Myometrial cell (primary cell): ENCODE measurements around a stretch of chr2.

GRCh38 chr2:140661304-140661716 lies 1469.5 kb downstream of the LRP1B start:
- RAMPAGE, long total RNA, result no peak

GRCh38 chr2:142750721-142751428 lies 126.6 kb upstream of the KYNU start:
- RAMPAGE, long total RNA, result no peak

DNA sequence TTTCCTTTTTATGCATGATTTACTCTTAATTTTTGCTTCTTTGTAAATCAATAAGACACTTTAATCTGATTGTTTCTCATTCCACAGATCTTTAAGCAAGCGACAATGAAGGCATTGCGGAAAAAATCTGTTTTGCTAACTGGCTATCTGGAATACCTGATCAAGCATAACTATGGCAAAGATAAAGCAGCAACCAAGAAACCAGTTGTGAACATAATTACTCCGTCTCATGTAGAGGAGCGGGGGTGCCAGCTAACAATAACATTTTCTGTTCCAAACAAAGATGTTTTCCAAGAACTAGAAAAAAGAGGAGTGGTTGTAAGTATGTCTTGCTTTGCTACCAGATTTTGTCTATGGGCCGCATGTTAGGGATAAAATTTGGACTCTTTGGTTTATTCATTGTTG lies 88.9 kb upstream of the ARHGAP15 start:
- RAMPAGE, long total RNA, result no peak

GRCh38 chr2:143473423-143473793 lies 344.2 kb downstream of the ARHGAP15 start:
- RAMPAGE, long total RNA, result no peak

DNA sequence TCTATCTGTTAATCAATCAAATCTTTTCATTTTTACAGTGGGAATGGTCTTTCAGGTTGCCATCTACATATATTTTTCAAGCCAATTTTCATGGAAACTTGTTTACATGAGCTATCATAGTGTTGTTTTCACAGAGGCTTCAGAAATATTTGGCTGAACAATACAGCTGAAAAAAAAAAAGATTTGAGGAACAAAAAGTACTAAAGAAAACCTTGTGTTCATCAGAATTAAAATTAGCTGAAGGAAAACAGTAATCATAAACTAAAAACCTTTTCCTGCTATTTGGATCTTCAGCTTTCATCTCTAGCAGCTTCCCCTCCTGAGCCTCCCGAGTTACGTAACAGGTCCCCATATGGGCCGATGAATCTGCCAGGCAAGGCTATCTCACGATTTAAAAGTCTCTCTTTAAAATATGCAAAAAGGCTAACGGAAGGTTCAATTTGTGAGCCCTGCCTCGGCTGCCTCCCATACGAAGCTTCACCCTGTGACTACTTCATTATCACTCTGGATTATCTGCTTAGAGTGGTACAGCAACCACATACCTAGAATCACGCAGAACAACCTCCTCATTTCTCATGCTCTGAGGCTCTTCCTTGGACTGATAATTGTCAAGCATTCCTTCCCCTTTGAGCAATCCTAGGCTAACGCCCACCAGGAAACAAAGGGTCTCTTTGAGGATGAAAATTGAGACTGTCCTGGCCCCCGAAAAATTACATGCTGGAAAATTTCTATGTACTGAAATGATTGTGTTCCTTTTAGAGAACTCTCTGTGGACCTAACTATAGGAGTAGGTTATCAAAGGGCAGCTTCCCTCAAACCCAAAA lies 40.1 kb upstream of the GTDC1 start:
- RAMPAGE, long total RNA, result no peak

GRCh38 chr2:144415328-144416252 lies 83.3 kb upstream of the GTDC1 start:
- RAMPAGE, long total RNA, result no peak

DNA sequence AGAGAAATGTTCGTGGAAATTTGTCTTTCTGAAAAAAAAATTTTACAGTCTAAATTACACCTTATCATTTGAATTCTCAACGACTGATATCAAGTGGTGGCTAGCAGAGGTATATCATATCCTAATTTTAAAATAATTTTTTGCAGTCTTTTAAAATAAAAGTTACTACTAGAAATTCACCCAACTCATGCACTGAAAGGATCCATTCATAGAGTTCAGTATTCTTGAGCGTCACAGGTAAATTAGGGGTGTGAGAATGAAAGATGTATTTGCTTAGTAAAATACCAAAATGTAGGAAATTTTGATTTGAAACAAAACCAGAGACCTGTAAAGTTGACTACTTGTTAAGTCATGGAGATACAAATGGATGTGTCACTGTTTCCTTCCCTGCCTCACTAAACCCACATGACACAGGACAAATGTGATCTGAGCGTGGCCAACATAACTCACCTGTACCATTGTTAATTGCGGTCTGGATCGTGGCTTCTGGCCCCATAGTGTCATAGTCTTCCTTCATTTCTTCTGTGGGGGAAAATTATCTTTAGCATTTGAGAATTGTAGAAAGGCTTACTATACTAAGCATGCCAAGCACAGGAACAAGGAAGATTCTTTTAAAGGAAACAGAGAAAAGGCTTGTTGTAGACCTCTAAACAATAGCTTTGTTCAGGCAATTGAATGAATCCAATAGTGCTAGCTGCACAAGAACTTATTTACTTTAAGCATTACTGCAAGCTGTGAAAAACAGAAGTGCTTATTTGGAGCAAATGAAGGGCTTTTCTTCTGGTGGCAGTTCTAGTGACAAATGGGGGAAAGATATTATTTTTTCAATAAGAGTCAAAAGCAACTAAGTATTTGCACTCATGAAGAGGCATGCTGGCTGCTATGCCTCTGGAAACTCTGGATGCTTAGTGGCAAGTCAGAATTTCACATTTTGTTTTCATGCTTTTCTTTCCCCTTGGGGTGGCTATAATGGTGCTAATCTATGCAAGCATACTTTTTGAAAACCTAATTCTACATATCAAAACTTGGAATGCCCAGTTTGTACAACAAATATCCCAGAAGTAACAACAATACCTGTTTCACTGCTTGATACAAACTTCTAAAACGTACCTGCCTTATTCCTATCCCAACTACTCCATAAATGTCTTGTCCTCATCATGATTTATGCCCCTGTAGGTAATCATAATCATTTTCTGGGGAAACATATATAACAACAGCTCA lies 92.4 kb upstream of the GTDC1 start:
- RAMPAGE, long total RNA, result no peak

DNA sequence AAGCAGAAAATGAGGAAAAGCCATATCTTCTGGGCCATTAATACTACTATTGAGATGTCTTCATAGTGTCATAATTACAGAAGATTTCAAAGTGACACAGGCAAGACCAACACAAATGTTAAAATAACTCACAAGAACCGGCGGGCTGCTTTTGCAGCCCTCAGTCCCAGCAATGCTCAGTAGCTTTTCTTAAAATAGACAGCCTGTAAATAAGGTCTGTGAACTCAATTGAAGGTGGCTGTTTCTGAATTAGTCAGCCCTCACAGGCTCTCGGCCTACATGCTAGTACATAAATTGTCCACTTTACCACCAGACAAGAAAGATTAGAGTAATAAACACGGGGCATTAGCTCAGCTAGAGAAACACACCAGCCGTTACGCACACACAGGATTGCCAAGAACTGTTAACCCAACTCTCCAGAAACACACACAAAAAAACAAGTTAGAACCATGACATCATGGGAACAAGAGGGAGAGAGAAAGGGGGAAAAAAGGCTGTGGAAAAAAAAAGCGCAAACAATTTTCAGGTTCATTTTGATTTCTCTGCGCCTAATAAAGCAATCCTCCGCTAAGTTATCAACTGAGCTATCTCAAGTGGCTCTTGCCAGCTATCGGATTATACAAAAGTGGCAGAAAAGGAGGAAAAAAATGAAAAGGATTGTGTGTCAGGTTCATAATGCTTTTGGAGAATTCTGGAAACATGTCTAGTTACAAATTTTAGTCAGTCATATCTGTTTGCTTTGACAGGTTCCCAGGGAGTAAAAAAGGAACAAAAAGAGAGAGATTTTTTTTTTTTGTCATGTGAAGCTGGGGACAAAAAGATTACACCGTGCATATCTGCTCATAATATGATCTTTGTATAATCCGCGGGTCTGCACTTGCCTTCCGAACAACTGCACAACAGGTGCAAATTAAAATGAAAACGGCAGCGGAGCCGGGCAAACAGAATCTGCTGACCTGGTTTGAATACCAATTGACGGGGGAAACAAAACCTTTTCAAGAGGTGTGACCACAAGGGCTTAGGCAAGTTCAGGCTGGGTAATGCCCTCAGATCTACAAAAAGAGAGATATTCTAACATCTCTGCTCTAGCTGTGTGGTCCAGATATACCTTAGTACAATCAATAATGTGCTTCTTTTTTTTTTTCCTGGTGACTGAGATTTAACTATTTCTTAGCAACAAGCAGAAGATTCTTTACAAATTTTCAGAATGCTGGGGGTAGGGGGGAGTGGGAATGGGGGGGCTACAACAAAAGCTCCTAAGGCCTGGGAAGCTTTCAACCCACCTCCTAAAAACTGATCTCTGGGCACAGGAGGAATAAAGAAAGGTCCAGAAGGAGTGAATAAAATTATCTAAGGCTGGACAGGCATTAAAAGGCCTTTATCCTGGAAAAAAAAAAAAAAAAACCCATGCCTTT lies 88.8 kb downstream of the ZEB2 start:
- RAMPAGE, long total RNA, result no peak

DNA sequence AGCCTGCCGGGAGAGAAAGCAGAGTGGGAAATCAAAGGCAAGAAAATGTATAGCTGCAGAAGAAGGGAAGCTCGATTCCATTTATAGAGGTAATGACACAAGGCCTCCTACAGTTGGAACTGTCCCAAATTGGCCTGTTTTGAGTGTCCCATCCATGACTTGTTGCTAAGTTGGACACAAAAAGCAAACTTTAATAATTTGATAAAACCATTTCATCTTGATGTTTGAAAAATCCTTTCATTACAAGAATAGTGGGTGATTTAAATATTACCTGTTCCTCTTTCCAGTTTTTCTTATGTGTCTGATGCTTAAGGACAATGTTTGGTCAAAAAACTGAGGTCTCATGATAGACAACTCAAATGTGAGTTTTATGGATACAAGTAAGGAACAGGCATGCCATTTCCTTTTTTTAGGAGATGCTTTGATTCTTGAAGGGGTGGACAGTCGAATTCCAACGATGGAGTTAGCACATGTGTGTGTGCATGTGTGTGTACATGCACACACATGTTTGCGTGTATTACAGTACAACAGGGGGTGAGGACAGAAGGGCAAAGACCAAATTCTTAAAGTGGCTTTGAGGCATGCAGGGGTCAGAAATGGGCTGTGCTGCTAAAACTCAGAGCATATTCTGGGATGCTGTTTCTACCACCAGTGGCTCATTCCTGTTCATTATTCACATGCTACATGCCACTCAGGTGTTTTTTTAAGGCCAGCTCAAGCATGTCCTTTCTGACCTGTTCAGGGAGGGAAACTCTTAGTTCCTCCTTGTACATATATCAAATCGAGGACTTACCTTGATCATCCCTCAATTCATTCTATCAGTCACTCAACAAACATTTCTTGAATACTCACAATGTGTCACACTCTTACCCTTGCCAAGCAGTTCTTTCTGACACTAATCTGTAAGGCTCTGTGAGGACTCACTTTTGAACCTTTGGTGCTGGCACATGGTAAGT lies 51.5 kb downstream of the ZEB2 start:
- RAMPAGE, long total RNA, result no peak

- RAMPAGE, long total RNA, result no peak
Measured at GRCh38 chr2:144496609-144497859, 22.9 kb downstream of the ZEB2 start.

DNA sequence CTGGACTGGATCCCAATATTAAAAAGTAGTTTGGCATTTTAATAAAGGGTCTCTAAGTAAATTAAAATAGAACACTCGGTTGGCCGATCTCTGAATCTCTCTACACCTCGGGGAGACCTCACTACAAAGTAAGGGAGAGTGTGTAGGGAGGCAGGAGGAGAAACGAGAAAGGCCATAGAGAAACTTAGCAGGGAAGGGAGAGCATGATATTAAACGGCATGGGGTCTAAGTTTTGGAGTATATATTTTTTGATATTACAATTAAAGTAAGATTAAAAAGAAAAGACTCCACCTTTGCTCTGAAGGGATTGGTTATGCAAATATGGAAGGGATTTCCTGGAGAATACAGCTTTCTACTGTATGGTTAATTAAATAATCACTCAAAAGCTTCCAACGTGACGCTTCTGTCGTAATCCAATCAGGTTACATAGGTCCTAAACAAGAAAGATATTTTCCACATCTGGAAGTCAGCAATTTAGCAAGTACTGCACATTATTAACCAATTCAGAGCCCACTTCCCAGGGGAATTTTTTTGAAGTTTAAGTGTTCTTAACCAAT lies 993 bp upstream of the ZEB2 start:
- RAMPAGE, long total RNA, result no peak

GRCh38 chr2:145194612-145195065 lies 674.7 kb upstream of the ZEB2 start:
- RAMPAGE, long total RNA, result no peak

DNA sequence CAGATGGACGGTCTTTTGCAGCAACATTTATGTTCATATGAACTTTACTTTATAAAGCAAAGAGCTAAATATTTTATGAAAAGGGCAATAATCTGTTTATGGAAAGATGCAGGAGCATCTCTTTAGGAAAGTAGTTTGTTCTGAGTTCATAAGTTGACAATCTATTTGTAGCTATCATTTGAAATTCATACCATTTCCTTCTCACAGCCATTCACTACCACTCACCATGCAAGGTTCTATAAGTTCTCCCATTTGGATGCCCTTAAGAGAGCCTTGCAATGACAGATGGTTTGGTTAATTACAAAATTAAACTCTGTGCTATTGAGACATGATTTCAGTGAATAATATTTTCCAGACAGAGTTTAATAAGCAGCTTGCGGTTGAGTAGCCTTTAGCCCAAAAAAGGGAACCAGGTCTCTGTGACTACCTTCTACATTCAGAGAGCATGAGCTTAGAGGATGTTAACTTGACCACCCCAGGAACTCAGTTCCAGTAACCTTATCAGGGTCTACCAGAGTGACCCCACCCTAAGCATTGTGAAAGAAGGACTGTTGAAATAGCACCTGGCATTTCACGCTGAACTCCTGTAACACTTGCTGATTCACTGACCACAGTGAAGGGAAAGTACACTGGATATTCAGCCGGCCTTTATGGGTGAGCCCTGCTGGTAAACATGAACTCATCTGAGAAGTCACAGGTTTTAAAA lies 1173.0 kb upstream of the ZEB2 start:
- RAMPAGE, long total RNA, result no peak

DNA sequence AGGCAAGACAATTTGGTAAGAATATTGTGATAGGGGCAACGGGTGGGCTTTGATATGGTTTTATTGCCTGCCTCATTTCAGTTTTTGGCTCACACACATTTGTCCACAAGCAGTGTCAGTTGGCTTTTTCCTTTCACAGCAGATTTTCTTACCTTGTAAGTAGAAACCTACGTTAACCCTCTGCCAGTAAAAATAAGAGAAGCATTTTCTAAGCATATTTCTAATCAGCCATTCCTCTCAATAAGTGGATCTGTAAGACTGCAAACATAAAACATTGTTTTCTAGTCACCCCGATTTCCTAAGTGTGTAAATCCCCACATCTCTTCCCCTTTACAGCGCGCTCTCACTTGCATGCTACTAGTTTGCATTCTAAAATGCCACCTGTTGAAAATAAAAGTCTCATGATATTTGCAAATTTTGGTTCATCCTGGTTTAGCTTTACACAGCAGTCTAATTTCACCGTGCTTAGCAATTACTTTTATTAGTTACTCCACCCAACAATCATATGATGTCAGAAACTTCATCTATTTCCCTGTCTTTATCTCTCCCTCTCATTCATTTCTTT lies 1230.6 kb upstream of the ZEB2 start:
- RAMPAGE, long total RNA, result no peak

- RAMPAGE, long total RNA, result no peak
Measured at GRCh38 chr2:145800288-145800830, 1280.4 kb upstream of the ZEB2 start.

DNA sequence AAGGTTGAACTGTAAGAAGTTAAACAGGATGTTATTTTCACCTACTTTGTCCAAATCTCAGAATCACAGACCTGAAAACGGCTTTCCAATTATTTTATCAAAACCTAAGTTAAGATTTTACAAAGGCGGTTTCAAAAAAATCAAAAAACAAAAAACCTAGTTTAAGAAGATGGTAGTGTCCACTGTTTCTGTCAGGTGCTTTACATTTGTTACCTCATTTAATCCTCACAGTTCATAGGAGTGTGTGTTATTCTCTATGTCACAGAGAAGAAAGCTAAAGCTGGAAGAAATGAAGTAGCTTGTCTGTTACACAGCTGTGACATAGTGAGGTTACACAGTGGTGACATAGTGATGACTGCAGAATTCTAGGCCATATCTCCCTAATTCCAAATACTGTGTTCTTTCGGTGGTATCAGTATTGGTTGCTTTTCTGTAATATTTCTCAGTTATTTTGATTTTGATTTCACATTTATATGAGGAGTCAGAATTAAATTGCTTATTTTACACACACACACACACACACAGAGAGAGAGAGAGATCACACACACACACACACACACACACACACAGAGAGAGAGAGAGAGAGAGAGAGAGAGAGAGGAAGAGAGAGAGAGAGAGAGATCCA lies 81.4 kb downstream of the MBD5 start:
- RAMPAGE, long total RNA, result no peak

DNA sequence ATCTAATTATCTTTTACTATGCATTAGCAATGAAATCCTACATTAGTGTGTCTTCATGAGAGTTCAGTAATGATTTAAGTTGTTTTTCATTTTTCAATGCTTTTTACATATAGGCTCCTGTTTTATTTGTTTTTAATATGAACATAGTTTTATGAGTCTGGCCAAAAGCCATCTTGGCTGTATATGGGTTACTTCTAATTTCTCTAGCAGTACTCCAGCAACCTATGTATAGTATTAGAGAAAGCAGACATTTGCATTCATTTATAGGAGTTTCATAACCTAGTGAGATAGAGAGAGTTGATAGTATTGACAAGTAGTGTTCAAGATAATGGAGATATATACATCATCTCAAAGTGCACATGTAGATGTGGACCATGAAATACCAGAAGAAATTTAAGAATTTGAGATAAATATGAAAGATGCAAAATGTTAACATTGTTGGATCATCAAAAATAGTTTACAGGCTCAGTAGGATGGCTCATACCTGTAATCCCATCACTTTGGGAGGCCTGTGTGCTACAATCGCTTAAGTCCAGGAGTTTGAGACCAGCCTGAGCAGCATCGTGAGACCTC lies 242.9 kb downstream of the MBD5 start:
- RAMPAGE, long total RNA, result no peak

GRCh38 chr2:148264356-148265012 lies 243.6 kb downstream of the MBD5 start:
- RAMPAGE, long total RNA, result no peak

DNA sequence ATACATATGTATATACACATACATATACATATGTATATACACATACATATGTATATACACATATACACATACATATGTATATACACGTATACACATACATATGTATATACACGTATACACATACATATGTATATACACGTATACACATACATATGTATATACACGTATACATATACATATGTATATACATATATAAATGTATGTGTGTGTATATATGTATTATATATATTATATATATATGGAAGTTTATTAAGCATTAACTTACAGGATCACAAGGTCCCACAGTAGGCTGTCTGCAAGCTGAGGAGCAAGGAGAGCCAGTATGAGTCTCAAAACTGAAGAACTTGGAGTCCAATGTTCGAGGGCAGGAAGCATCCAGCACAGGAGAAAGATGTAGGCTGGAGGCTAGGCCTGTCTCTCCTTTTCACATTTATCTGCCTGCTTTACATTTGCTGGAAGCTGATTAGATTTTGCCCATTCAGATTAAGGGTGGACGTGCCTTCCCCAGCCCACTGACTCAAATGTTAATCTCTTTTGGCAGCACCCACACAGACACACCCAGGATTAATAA lies 299.0 kb upstream of the EPC2 start:
- RAMPAGE, long total RNA, result no peak

DNA sequence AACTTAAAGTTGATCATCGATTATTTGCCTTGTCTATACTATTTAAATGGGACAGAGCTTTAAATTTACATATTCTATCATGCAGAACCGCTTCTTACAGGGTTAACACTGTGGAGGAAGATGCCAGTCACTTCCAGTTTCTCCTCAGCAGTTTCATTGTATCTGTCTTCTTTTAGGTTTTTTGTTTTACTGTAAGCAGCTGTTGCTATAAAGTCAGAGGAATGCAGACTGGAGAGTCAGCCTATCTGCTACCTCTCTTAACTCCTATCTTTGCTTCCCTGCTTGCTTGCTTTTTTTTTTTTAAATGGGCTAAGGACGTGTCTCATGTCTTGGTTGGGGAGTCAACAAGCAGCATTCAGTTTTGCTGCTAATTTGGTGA lies 8.9 kb downstream of the EPC2 start:
- RAMPAGE, long total RNA, result no peak